H1 (cell line): ENCODE measurements around the gene GALP.

GRCh38 chr19:55579096-55579556, 1.5 kb downstream of the ZNF579 start:
- RRBS, result 87% methylated on average over 6 of the region's 47 CpGs
CAGE:
- cytosol, long polyA plus RNA, result no peak
- long polyA plus RNA, result no peak
- nucleus, long polyA plus RNA, result no peak

GRCh38 chr19:55642425-55642729, 1.1 kb upstream of the ZNF581 start:
- RRBS, result 4% methylated on average over 1 of the region's 21 CpGs
CAGE:
- cytosol, long polyA plus RNA, result no peak
- long polyA plus RNA, result no peak
- nucleus, long polyA plus RNA, result no peak

DNA sequence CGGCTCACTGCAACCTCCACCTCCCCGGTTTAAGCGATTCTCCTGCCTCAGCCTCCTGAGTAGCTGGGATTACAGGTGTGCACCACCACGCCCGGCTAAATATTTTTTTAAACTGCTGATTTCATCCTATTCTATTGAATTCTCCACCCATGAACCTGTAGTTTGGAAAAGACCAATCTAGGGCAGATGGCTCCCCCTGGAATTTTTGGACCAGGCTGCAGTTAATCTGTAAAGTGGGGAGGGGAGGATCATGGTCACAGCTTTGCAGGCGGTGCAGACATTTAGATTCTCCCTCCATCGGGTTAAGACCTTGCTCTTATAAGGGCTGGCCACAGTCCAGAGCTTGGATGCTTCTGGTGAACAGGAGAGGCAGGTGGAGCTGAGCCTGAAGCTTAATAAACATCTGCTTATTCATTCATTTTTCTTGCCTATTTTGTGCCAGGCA, 1.1 kb upstream of the CCDC106 start:
- RRBS, result no CpG with 5 or more reads among the region's 7 CpGs
CAGE:
- cytosol, long polyA plus RNA, result no peak
- long polyA plus RNA, result no peak
- nucleus, long polyA plus RNA, result no peak

DNA sequence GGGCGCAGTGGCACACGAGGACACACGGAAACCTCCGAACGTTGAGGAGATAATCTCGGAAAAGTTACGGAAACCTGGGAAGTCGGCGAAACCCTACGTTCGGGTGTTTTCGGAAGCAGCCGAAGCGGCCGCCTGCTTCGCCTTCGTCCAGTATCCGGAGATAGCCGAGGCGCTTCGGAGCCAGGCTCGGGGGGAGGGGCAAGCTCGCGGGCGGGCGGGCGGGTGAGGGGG, 218 bp upstream of the U2AF2 start:
- RRBS, result 0% methylated on average over 5 of the region's 27 CpGs
CAGE:
- cytosol, long polyA plus RNA, result no peak
- long polyA plus RNA, result no peak
- nucleus, long polyA plus RNA, result no peak

DNA sequence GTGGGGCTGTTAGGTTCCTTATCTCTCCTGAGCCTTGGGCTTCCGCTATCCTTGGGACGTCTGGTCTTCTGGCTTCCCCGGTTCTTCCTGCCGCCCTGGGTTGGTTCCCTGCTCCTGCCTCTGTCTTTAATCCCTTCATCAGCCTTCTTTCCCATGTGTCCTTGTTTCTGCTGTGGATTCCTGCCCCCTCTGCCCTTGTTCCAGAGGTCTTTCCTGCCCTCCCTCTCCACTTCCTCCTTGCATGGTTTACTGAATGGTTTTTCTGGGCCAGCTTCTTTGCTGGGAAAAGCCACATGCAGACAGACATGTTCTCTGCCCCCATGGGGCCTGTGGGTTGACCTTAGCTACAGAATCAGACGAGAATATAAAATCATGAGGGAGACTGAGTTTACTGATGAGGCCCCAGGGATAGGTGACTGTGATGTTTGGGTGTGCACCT, 2.6 kb downstream of the EPN1 start:
- RRBS, result no CpG with 5 or more reads among the region's 5 CpGs
CAGE:
- cytosol, long polyA plus RNA, result no peak
- long polyA plus RNA, result no peak
- nucleus, long polyA plus RNA, result no peak

DNA sequence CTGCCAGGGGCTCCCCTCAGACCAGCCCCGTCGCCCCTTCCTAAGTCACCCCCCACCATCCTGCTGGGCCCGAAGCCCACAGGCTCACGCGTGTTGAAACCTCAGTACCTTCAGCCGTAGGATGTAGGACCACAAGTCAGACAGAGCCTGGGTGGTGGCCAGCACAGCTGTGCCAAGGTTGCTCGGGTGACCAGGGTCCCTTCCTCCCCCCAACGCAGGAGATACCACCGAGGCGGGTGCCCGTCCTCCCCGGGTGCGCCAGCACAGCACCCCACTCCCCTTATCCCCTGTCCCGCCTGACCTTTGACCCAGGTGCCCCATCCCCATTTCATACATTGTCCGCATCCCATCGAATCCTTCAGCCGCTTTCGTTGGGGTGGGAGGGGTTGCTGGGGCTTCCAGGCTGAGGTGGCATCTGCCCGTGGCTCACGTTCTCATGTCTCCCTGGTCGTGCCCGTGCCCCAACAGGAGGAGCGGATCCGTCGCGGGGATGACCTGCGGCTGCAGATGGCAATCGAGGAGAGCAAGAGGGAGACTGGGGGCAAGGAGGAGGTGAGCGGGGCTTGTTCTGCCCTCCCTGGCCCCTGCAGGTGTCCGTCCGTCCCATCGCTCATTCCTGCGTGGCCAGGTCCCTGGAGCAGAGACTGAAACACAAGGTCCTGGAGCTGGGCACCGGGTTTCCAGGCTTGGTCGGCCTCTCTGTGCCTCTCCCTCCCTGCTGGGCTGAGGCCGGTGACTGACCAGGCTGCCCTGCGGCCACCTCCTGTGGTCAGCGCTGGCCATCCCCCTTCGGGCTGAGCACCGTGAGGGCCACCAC, 14.6 kb downstream of the EPN1 start:
- RRBS, result 87% methylated on average over 6 of the region's 40 CpGs
CAGE:
- cytosol, long polyA plus RNA, result no peak
- long polyA plus RNA, result no peak
- nucleus, long polyA plus RNA, result no peak

DNA sequence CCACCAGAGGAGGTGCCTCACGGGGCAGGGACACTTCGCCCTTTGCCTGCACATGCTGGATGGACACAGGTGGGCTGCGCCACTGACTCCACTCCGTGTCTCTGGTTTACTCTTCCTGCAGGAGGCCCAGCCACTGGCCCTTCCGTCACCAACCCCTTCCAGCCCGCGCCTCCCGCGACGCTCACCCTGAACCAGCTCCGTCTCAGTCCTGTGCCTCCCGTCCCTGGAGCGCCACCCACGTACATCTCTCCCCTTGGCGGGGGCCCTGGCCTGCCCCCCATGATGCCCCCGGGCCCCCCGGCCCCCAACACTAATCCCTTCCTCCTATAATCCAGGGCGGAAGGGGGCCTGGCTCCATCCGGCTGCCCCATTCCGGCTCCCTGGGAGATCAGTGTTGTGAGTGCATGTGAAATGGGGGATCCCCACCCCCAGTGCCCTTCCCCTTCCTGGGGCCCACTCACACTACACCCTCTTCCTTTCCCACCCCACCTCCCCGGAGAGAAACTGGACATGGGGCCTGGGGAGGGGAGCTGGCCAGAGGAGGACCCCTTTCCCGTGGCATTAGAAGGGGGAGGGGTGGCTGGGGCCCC, 20.1 kb downstream of the EPN1 start:
- RRBS, result 83% methylated on average over 3 of the region's 22 CpGs
CAGE:
- cytosol, long polyA plus RNA, result no peak
- long polyA plus RNA, result no peak
- nucleus, long polyA plus RNA, result no peak

- RRBS, result 91% methylated on average over 28 of the region's 109 CpGs
CAGE:
- cytosol, long polyA plus RNA, result no peak
- long polyA plus RNA, result no peak
- nucleus, long polyA plus RNA, result no peak
Measured at GRCh38 chr19:56086997-56088339, 33.6 kb downstream of the ZNF787 start.

DNA sequence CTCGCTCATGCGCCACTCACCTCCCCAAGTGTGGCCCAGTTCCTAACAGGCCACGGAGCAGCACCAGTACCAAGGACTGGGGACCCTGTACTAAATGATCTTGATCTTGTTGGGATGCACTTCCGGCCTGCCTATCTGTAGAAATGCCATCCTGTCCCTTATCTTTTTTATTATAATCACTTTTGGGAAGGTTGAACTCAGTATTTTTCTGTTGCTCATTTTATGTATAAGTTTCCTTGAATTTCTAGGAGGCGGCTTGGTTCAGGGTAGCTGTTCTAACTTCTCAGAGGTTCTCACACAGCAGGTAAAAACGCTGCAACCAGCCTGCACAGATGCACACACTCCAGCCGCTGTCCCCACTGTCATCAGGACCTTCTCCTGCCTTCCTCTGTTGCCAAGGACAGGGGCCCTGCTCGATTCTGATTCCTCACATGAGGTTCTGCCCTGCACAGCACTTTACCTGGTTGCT, 25.8 kb downstream of the ZNF787 start:
- RRBS, result no CpG with 5 or more reads among the region's 8 CpGs
CAGE:
- cytosol, long polyA plus RNA, result no peak
- long polyA plus RNA, result no peak
- nucleus, long polyA plus RNA, result no peak

GRCh38 chr19:56112109-56112996, 8.7 kb downstream of the ZNF787 start:
- RRBS, result no CpG with 5 or more reads among the region's 20 CpGs
CAGE:
- cytosol, long polyA plus RNA, result no peak
- long polyA plus RNA, result no peak
- nucleus, long polyA plus RNA, result no peak

DNA sequence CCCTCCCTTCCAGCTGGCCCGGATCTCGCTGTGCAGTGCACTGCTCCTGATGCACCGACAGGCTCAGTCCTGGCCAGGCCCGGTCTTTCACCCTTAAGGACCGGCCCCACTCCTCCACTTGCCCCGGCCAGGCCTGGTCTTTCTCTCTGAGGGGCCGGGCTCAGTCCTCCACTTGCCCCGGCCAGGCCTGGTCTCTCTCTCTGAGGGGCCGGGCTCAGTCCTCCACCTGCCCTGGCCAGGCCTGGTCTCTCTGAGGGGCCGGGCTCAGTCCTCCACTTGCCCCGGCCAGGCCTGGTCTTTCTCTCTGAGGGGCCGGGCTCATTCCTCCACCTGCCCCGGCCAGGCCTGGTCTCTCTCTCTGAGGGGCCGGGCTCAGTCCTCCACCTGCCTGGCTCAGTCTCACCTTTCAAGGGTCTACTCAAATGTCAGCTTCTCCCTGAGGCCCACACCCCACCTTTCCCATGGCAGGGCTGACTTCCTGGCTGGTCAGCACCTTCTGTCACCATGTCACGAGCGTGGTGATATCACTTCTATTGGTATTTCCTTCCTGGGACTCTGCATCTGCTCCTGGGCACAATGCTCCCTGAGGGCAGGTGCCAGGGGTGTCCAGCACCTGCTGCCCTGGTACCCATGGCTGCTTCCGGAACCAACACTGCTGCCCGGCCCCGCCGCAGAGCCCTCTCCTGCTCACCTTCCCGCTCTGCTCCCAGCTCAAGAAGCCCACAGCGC, 6.8 kb downstream of the ZNF787 start:
- RRBS, result 81% methylated on average over 5 of the region's 22 CpGs
CAGE:
- cytosol, long polyA plus RNA, result no peak
- long polyA plus RNA, result no peak
- nucleus, long polyA plus RNA, result no peak

GRCh38 chr19:56175673-56176250, at the start of gene GALP:
TSS of gene GALP (plus strand) at chr19:56176008.
- RRBS, result no CpG with 5 or more reads among the region's 17 CpGs
CAGE:
- cytosol, long polyA plus RNA, result no peak
- long polyA plus RNA, result no peak
- nucleus, long polyA plus RNA, result no peak

- RRBS, result under 1% methylated on average over 18 of the region's 41 CpGs
CAGE:
- cytosol, long polyA plus RNA, result no peak
- long polyA plus RNA, result start-site peak on the minus strand at chr19:56403967-56404017, 5 and 16 reads in 2 replicates
- nucleus, long polyA plus RNA, result start-site peak on the minus strand at chr19:56403964-56404017, 37 reads
Measured at GRCh38 chr19:56403267-56404174, 611 bp upstream of the ZNF583 start.

DNA sequence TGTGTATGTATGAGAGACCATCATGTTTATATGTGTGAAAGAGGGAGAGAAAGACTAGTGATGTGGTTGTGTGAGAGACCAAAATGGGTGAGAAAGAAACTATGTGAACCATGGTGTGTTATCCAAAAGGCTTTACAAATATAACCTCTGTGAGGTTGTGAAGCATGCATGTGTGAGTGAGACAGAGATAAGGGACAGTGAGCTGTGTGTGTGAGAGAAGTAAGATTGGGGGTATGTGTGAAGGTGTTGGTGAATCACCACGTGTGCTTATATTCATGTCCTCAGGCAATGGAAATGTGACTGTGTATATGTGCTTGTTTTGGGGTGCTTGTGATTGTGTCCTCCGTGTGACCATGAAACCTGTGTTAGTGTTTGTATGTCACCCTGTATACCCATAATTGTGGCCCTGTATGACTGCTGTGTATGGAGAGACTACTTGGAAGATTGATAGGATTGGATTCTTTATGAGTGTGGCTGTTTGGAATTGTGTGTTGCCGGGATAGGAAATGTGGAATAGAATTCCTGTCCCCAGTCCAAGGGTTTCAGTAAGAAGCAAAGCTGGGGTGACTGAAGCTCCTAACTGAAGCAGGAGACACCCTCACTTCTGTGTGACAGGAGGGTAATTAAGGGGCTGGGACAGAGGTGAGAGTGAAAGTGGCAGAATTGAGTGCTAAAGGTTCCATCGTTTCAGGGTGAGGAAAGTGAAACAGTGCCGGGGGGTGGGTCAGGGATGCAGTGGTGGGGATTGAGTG, 2.8 kb downstream of the ZNF471 start:
- RRBS, result no CpG with 5 or more reads among the region's 5 CpGs
CAGE:
- cytosol, long polyA plus RNA, result no peak
- long polyA plus RNA, result no peak
- nucleus, long polyA plus RNA, result no peak

- RRBS, result no CpG with 5 or more reads among the region's 11 CpGs
CAGE:
- cytosol, long polyA plus RNA, result no peak
- long polyA plus RNA, result no peak
- nucleus, long polyA plus RNA, result no peak
Measured at GRCh38 chr19:56949678-56950161, 109.2 kb upstream of the PEG3 start.

DNA sequence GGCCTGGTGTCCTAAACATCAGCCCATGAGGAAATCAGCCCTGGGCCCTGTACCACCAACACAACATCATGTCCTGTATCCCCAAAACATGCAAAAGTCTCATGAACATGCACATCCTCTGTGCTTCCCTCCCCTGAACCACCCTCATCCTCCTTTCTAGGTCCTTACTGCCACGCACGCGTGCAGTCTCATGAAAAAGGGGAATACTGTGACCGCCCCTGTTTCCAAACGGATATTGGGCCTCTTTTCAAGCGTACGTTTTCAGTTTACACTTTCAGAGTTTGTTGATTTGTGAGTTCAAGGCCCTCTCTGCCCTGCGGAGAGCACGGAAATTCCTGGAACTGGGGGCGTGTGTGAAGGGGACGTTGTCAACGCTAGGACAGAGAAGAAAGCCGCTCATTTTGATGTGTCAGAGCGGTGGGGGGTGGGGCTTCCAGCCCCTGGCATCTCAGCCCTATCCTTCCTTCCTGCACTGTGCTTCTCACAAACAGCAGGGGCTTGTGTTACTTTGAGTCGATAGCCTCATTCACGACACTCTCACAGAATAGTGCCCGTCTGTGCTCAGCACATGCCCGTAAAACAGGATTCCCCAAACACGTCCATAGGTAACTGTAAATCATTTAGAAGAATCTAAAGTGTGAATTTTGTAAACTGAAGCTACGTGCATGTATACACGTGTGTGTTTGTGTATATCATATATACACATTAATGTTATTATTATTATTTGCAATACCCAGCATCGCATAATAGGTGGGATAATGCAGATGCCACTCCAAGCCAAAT, 137.6 kb upstream of the PEG3 start:
- RRBS, result no CpG with 5 or more reads among the region's 22 CpGs
CAGE:
- cytosol, long polyA plus RNA, result no peak
- long polyA plus RNA, result no peak
- nucleus, long polyA plus RNA, result no peak

DNA sequence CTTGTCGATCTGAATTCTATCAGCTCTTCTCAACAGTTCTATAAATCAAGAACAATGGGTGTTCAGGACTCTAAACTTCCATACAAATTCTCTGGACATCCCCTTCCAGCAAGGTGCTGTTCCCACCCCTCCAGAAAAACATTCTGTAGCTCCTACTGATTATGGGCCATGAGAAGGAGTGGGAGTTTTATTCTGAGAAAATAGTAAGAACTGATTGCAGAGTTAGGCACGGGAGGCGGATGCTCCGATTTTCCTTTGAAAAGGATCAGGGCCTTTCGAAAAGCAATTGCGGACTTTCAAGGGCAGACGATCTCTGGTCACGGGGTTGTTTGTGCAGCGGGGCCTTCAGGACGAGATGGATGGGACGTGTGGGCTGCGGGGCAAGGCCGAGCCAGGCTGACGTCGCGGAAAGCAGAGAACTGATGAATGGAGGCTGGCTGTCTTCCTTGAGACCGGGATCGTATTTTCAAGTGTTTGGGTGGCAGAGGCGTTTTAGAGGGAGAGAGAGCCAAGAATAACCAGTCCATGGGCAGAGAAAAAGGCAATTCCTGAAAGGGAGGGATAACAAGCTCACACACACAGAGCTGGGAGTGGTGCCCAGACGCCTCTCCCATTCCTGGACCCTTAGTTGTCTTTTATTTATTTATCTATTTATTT, 139.0 kb upstream of the USP29 start:
- RRBS, result no CpG with 5 or more reads among the region's 20 CpGs
CAGE:
- cytosol, long polyA plus RNA, result no peak
- long polyA plus RNA, result no peak
- nucleus, long polyA plus RNA, result no peak

- RRBS, result no CpG with 5 or more reads among the region's 17 CpGs
CAGE:
- cytosol, long polyA plus RNA, result no peak
- long polyA plus RNA, result no peak
- nucleus, long polyA plus RNA, result no peak
Measured at GRCh38 chr19:56981317-56981974, 138.3 kb upstream of the USP29 start.

- RRBS, result no CpG with 5 or more reads among the region's 3 CpGs
CAGE:
- cytosol, long polyA plus RNA, result no peak
- long polyA plus RNA, result no peak
- nucleus, long polyA plus RNA, result no peak
Measured at GRCh38 chr19:57211222-57211686, 19.6 kb upstream of the AURKC start.

DNA sequence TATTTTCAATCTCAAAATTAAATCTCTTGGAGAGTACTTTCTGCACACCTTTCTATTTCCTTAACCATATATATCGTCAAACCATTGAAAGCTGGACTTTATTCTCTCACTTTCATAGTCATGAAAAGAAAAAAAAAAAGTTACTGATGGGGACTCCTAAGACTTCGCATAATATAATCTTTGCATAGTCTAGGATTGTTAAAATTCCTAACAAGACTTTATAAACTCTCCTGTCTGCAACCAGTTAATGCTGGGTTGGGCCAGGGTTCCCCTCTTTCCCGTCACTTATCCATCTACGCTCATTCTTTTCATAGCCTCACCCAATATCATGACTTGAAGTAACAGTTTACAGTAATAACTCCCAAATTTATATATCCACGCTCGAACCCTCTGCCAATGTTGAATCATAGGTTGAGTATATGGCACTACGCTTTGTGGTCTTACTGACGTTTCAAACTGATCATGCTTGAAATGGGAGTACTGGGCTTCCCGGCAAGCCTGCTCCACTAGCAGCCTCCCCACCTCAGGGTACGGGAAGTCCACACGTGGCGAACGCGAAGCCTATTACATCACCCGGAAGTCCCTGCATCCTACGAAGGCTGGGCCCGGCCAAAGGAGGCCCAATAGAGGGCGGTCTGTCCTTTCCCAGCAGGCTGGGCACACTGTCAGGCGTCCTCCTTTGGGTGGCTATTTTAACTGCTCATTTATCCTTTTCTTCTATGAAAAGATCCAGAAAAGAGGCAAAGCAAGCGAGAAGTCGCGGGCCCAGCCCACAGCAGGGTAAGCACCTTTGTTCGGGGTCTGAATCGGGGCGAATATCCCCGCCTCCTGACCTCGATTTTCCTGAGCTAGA, 714 bp upstream of the ZNF460 start:
- RRBS, result under 1% methylated on average over 6 of the region's 27 CpGs
CAGE:
- cytosol, long polyA plus RNA, result no peak
- long polyA plus RNA, result no peak
- nucleus, long polyA plus RNA, result start-site peak on the plus strand centred at position 640 of the sequence, 34 bp wide, 61 reads